Umbilical cord (tissue), 2 donors: ENCODE results near the genes AGPAT3 and KRTAP10-4.

- RAMPAGE, long total RNA = no peak
Observed at GRCh38 chr21:43803225-43804225, 14.1 kb downstream of the RRP1 start.

- RAMPAGE, long total RNA = no peak
Observed at GRCh38 chr21:43810061-43810695, 20.8 kb downstream of the RRP1 start.

GRCh38 chr21:43815314-43815845 is 26.0 kb downstream of the RRP1 start:
- RAMPAGE, long total RNA = no peak

- RAMPAGE, long total RNA = no peak
Observed at GRCh38 chr21:43864836-43865579, at the start of gene AGPAT3. TSS of gene AGPAT3 (plus strand) at chr21:43865223.

DNA sequence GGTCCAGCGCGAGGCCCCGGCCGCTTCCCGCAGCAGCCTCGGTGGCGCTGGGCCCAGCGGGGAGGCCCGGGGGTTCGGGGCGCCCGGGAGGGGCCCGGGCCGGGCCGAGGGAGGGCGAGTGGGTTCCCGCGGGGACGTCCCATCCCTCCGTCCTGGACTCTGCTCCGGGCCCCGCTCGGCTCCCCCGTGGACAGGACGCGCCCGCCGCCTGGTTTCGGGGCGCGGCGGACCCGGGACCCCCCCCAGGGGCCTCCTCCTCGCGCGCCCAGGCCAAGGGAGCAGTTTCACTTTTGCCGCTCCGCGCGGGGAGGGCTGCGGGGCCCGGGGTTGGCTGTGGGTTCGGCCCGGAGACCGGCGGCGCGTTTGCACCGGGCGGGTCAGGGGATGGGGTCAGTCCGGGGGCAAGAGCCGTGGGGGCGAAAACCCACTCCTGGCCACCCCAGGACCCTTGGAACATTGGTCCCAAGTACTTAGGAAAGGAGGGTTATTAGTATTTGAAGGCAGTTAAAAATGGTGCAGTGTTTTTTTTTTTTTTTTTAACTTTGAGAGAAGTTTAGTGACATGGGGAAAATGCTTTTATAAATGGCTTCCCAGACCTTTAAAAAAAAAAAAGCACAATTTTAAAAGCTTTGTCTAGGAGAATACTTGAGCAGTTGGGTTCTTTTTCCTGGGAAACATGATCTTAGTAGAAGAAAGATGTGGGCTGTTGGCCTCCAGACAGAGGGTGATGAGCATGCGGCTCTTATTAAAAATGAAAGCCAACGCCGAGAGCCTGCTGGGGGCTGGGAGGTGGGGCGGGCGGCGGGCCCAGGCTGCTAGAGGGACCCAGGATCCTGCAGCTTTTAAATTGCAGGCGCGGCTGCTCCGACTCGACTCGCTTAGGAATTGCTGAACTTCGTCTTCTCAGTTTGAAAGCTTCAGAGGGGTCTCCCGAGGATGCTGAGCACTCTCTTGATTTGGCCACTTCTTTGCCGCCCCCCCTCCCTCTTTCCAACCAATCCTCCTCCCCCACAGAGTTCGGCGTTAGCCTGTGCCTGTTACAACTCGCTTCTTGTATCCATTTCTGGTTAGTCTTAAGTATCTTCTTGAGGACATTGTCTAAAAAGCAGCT is 932 bp downstream of the AGPAT3 start:
- RAMPAGE, long total RNA = no peak

DNA sequence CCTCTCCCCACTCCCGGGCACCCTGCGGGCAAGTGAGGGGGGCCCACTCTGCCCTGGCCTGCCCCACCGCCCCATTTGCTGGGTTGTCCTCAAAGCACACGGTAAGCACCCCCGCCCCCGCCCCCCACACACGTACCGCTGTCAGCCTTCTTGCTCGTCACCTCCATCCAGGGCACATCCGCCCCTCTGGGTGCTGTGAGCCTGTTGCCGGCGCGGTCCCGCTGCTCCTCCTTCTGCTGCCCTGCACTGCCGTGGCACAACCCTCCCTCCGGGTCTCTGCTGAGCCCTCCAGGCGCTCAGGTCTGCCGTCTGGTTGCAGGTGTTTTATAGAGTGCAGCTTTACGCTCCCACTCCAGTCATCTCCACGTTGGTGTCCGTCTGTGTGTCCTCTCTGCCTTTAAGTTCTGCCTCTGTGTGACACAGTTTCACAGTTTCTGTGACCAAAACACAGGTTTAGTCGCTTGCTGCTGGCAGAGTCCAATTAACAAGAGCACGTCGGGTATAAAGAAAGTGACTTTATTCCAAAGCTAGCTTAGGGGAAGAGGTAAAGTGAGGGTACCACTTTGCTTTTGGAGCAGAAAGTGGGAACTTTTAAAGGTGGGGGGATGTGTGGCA is 52.1 kb downstream of the AGPAT3 start:
- RAMPAGE, long total RNA = no peak

DNA sequence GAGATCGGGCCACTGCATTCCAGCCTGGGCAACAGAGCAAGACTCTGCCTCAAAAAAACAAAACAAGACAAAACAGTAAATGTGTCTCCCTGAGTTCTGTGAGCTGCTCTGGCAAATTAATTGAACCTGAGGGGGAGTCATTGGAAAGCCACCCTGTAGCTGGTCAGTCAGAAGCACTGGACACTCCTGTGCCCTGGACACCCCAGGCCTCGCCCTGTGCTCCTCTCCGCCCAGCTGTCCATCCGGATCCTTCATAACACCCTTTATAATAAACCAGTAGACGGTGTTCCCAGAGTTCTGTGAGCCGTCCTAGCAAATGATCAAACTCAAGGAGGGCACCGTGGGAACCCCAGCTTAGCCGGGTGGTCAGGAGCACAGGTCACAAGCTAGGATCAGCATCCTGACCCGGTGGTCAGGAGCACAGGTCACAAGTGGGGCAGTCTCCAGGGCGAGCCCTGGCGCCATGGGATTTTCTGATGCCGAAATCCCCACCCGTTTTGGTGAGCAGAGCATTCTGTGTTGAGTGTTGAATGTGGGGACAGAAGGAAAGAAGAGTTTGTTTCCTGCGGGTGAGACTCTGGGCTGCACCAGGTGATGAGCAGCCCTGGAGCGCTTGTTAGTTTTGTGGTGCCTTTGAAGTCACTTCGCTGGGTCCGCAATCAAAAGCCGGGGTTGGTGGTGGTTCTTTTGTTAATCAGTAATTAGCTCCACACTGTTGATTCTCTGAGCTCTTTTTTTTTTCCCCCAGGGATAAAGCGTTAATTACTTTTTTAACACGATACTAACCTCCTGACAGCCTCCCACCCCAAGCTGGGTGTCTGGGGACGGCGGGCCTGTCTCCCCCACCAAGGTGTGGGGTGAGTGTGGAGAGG is 56.3 kb downstream of the AGPAT3 start:
- RAMPAGE, long total RNA = no peak

GRCh38 chr21:43921984-43922559 is 57.0 kb downstream of the AGPAT3 start:
- RAMPAGE, long total RNA = no peak

- RAMPAGE, long total RNA = no peak
Observed at GRCh38 chr21:43928295-43929088, 63.5 kb downstream of the AGPAT3 start.

GRCh38 chr21:44013810-44014139 is 1.7 kb downstream of the TRAPPC10 start:
- RAMPAGE, long total RNA = no peak

DNA sequence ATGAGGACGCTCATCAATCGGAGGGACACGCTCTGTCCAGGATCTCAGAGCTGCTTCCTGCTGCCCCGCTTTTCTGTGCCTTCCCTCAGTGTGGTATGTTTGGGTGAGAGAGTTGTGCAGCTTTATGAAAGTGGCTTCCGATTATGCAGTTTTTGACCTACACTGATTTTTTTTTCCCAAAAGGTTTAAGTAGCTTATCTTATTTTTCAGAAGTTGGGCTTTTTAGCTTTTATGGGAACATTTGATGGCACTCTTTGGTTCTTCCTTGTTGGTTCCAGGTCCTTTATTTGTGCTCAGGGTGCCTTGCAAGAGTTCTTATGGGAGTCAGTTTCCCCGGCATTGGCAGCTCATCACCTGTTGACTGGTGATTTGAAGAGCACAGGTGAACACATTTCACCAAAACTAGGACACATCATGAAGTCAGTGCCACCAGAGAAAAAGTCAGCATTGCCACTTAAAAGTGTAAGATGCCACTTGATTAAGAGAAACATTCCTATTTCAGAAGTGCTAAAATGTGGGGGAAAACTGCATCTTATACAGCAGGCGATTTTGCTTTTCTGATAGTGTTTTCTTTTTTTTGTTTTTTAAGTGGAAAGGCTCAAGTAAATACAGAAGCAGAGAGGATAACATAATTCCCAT is 34.1 kb upstream of the PWP2 start:
- RAMPAGE, long total RNA = no peak

DNA sequence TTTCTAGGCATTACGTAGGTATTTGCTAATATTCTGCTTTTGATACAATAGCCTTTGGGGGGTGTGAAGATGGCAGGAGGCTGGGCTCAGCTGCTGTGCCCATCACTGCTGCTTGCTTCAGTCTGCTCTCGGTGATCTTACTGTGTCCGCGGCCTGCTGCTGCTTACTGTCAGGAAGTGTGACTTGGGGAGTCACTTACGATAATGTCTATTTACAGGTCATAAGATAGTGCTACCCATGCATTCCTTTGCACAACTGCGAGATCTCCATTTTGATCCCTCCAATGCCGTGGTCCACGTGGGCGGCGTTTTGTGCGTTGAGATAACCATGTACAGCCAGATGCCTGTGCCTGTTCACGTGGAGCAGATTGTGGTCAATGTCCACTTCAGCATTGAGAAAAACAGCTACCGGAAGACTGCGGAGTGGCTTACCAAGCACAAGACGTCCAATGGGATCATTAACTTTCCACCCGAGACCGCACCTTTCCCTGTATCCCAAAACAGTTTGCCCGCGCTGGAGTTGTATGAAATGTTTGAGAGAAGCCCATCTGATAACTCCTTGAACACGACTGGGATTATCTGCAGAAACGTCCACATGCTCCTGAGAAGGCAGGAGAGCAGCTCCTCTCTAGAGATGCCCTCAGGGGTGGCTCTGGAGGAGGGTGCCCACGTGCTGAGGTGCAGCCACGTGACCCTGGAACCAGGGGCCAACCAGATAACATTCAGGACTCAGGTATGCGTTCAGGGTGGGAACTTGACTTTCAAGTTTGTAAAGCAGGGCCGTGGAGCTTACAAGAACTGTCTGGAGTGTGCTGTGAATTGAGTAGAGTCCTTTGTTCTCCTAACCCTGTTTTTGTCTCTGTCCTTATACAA is 24.4 kb upstream of the PWP2 start:
- RAMPAGE, long total RNA = no peak

GRCh38 chr21:44322560-44323282 is 16.5 kb downstream of the CFAP410 start:
- RAMPAGE, long total RNA = no peak

DNA sequence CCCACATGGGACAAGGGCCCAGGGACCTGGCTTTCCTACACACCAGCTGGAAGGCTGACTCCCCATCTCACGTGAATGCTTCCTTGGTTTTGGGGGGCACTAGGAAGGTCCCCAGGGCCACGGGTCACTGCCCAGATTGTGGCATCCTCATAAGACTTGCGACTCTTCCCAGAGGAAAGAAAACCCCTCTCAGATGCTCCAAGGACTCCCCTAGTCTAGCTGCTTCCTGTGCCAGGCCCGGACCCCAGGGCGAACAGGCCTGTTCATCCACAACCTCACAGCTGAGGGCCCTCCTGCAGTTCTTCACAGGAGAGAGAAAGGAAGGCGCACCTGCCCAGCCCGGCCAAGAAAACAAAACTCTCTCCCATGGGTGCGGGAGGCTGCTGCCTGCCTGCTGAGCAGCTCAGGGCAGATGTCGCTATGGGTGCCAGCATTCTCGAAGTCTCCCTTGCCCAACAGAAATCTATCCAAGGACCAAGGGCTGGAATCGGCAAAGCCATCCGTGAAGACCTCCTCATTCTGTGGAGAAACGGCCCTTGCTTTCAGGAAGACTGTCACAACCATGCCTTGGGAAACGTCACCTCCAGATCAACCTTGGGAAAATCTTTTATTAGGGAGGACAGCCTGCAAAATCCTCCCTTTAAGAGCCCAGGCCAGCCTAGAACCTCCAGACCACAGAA is 9.7 kb downstream of the CFAP410 start:
- RAMPAGE, long total RNA = no peak

DNA sequence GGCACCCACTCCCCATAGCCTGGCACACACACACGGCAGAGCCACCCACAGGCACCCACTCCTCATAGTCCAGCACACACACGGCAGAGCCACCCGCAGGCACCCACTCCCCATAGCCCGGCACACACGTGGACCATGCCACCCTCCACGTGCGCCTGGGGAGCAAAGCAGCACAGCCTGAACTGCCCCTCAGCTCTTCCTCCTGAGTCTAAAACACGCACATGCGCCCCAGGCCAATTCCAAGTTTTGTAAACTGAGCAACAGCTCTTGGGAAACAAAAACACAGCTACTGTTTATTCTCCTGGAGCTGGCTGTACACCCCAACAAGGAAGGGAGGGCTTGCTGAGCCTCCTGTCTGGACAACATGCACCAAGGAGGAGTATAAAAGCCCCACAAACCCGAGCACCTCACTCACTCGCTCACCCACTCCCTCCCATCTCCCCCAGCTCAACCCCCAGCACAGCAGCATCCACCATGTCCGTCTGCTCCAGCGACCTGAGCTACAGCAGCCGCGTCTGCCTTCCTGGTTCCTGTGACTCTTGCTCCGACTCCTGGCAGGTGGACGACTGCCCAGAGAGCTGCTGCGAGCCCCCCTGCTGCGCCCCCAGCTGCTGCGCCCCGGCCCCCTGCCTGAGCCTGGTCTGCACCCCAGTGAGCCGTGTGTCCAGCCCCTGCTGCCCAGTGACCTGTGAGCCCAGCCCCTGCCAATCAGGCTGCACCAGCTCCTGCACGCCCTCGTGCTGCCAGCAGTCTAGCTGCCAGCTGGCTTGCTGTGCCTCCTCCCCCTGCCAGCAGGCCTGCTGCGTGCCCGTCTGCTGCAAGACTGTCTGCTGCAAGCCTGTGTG is at the start of gene KRTAP10-4:
KRTAP10-4 (plus strand) TSS at position 445 of the 845 bp plus-strand sequence.
- RAMPAGE, long total RNA = no peak

DNA sequence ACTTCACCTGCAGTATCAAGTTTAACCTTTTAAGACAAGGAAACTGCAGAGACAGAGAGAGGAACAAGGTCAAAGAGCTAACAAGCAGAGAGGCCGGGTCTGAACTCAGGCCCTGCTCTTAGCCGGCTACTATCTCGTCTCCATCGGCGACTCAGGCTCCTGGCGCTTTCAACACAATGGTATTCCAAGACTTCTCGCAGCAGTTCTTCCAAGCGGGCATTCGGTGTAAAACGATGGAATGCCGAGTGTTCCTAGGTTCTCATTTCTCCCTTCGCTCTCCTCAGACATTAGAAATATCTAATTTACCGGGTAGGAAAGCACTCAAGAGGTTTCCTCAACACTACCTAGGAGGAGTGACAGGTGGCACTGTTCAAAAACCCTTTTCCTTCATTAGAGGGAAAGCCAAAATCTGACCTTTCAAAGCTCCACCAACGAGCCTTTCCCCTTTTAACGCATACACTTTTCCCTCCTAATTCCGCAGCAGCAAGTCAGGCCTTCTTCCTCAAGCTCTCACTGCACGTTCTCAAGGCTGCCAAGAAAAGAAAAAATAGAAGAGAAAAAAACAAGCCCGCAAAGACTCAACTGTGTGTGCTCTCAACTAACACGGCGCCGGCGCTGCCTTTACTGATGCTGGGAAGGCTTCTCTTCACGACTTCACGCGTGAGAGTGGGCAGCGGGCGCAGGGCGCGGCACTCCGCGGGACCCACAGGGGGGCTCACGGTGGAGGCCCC is 585 bp downstream of the UBE2G2 start:
- RAMPAGE, long total RNA = no peak

DNA sequence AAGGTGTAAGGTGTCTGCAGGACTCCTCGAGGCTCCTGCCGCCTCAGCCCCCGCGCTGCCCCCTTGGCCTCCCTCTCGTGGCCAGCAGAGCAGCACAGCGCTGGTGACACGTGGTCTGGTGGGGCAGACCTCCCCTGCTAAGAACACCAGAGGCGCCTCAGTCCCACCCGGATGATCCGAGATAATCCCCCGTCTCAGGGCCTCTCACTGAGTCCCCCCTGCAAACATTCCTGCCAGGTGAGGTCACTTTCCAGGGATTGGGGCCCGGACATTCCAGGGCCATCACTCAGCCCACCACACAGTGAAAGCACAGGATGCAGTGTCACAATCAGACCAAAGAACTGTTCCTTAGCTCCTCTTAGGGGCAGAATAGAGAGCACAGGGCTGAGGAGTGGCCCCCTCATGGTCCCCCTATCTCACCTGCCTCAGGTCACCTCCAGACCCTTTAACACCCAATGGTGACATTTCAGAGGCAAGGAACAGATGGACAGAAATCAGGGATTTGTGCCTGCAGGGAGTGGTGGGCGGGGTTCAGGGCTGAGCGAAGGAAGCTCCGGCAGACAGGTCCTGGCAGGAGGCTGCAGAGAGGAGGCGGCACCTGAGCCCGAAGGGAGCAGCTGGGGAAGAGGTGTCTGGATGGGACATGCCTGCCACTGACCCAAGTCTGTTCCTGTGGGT is 62.0 kb upstream of the ADARB1 start:
- RAMPAGE, long total RNA = no peak

- RAMPAGE, long total RNA = no peak
Observed at GRCh38 chr21:45073265-45074008, 943 bp upstream of the ADARB1 start.

DNA sequence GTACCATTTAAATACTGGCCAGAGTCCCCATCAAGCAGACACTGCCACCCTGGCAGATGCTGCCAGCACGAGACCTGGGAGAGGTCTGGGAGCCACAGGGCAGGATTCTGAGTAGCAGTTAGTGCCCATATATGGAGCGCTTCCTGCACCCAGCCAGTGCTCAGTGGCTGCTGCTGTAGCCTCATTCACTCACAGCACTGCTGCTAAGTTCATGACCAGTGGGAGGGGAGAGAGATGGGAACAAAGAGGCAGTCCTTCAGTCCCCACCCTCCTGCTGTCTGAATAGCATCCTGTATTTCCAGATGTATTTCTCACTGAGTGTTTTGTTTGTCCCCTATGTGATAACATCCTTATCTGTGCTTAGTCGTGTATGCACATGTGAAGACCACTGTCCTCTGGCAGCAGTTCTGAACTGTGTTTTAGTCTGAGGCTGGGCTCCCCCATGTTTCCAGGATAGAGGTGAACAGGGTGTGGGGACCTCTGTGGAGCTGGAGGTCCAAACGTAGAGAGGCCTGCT is 80.4 kb downstream of the ADARB1 start:
- RAMPAGE, long total RNA = no peak

- RAMPAGE, long total RNA = no peak
Observed at GRCh38 chr21:45175447-45176553, 101.4 kb downstream of the ADARB1 start.